LUHMES (cell line): ENCODE measurements around the genes DBNL, AEBP1 and CAMK2B.

DNA sequence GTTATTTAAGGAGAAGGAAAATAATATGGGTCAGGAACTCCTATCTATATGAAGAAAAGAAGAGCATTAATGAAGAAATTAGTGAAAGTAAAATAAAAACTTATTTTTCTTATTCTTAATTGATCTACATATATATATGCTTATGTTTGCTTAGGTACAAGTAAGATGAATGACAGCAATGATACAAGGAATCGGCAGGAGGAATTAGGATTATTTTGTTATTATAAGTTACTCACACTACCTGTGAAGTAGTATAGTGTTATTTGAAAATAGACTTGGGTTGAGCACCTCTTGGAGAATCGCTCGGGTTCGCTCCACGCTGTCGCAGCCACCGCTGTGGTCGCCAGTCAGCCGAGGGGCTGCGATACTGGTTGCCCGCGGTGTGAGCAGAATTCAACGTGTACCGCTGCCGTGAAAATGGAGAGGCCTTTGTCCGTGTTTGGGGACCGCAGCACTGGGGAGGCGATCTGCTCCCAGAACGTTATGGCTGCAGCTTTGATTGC is 117.3 kb downstream of the C7orf25 start:
- PRO-cap, result no peak

- PRO-cap, result no peak
Measured at GRCh38 chr7:42911059-42911781, 650 bp downstream of the C7orf25 start.

DNA sequence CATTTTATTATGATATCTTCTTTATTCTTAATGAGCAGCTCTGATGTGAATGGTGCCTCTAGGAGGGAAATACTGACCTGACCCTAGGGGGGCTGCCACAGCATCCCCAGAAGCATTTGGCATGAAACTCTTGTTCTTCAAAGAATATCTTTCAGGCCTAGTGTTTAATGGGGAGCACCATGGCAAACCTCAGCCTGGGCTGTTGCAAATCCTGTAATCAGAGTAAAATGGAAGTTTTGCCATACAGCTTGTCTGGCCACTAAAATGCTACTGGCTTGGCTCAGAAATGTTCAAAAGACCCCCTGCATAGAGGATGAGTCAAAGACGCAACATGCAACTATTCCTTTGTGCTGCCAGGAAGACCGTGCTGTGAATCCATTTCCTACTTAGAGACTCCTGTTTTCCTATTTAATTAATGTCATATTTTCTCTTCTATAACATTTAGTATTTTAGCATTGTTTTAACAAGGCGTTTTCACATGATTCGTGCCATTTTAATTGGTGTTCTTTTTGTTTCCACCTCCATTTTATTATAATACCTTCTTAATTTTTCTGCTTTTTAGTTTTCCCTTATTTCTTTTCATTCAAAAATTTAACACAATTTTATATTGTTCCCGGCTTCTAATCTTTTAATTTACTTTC is 26.8 kb downstream of the HECW1 start:
- PRO-cap, result no peak

DNA sequence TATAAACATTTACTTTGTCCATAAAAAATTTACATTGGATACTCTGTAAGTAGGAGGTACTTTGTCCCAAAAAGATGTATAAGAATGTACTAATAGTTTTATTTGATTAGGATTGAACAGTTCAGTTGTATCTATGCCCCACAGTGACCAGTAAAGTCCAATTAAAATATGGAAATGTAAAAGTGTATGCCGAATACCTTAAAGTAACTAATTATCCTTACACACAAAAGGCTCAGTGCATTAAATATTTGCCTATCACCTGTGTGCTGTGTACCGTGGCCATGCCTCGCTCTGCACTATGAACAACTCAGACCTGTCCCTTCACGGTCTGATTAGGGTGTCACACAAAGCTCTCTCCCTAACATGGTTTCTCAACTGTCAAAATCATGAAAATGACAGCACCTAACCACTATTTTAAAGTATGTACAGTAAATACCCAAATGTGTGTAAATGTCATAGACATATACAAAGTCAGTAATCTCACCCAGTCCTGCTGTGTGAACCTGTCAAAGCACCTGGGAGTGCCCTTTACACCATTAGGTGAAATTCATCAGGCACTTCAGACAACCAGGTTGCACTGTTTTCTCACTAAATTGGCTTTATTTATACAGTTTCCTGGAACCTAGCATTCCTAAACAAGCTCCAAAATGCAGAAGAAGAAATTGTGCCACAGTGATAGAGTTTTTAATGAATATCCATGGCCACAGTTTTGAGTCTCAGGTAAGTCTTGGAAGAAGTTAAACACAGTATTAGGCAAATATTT is 43.1 kb downstream of the STK17A start:
- PRO-cap, result no peak

DNA sequence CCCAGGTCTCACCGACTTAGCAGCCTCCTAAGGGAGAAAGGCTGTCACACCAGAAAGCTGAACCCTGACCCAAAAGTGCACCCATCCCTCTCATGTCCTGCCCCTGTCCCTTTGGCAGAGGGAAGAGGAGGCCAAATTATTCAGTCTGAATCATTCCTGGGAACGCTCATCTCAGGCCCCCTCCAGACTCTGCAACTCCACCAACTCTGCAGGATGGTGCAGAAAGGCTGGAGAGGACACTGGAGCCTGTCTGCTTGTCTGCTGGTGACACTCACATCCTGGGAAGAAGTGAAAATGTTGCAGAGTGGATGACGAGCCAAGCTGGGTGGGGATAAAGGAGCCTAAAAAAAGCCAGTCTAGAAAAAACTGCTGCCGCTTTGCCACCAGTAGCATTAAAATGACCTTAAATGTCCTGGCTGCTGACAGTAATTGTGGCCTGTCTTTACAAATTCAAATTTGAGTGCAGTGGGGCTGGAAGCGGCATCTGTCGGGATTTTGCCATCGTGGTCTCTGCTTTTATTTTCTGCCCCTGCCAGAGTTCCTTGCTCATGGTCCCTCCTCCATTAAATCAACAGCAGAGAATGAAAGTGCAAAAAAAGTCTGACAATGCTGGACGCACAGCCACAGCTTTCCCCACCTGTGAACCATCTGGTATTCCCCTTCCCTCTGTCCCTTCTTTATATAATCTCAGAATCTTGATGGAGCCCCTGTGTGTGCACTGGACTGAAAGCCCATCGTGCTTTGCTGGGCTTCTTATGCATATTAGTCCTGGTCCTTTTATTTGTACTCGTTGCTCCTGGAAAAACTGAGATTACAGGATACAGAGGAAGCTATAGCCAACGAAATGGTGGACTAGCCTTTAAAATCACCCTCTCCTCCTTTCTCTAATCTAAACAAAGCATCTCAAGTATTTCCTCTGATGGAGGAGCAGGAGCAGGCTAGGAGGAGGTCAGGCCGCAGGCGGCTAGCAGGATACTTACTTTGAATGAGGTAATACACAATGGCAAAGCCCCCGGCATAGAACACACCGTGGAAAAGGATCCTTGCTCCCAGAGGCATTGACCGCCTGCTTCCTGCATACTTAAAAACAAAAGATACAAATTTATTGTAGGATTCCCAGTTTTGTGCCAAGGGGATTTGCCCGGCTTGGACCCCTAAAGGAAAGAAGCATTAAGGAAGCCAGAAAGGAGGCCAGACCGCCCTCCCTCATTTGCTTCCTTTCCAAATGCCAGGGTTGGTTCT is 64.1 kb downstream of the STK17A start:
- PRO-cap, result no peak

GRCh38 chr7:43758969-43759367 is 488 bp downstream of the BLVRA start:
- PRO-cap, result unidirectional peak, minus-strand start at chr7:43759166

GRCh38 chr7:43781948-43782829 is 23.7 kb downstream of the BLVRA start:
- PRO-cap, result no peak

GRCh38 chr7:43975038-43975290 is 22.7 kb upstream of the SPDYE1 start:
- PRO-cap, result no peak

- PRO-cap, result no peak
Measured at GRCh38 chr7:44040199-44040883, 4.2 kb upstream of the DBNL start.

- PRO-cap, result bidirectional peak, plus-strand start at chr7:44044706, minus-strand start at chr7:44044610
Measured at GRCh38 chr7:44044332-44044834, at the start of gene DBNL. DBNL (plus strand) TSS chr7:44044702.

GRCh38 chr7:44078148-44079113 is 3.9 kb downstream of the POLM start:
- PRO-cap, result no peak

DNA sequence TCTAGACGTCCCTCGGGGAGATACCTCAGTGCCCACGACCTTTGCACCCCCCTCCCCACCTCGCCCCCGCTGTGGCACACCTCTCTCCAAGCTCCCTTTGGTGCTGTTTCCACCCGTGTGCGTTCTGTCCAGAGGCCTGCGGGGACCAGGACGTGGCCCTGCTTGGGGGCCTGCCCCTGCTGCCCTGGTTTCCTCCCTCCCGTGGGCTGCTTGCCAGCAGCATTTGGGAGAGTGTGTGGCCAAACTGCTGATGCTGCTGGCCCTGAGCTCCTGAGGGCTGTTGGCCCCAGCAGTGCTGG is 6.1 kb upstream of the POLM start:
- PRO-cap, result no peak

DNA sequence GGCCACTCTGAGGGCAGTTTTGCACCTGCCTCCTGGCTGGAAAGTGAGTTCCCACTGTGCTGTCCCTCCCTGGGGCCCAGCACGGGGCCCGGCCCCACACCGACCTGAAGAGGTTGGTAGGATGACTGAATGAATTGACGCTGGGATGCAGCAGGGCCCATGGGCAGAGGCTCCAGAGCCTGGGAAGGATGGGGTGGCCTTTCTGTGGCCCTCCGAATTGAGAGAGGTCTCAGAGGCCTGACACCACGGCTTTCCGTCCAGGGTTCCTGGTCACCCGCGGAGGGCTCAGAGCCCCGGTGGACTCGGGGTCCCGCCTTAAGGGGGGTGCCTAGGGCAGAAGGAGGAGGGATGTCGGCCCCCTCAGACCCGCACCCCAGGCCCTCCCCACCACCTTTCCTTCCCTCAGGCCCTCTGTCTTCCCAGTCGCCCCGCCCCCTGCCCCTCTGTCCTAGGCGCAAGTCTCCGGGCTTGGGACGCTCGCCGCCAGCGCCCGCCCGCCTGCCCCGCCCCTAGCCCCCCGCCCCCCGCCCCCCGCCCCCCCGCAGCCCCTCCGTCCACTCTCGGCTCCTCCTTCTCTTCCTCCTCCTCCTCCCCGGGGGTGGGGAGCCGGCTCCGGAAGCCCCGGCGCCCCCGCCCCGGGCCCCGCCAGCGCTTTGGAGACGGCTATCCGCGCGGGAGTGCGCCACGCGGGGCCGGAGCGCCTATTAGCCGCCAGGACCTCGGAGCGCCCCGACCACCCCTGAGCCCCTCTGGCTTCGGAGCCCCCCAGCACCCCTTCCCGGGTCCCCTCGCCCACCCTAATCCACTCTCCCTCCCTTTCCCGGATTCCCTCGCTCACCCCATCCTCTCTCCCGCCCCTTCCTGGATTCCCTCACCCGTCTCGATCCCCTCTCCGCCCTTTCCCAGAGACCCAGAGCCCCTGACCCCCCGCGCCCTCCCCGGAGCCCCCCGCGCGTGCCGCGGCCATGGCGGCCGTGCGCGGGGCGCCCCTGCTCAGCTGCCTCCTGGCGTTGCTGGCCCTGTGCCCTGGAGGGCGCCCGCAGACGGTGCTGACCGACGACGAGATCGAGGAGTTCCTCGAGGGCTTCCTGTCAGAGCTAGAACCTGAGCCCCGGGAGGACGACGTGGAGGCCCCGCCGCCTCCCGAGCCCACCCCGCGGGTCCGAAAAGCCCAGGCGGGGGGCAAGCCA is at the start of gene AEBP1:
Gene AEBP1, plus strand, starts transcription at position 645 of the 1,190 bp plus-strand sequence.
- PRO-cap, result unidirectional peak, plus-strand start at position 666 of the sequence

DNA sequence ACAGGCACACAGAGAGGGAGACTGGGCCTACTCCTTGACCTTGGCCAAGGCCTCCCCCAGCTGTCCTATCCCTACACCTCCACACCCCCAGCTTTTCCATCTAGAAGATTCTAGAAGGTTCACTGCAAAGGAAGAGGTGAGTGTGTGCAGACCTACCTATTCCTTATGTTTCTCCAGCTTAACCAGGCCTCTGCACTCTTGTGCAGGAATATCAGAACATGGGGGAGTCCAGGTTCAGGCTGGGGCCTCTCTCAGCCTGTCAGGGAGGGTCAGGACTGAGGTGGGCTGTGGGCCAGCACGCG is 8.5 kb upstream of the POLD2 start:
- PRO-cap, result no peak

DNA sequence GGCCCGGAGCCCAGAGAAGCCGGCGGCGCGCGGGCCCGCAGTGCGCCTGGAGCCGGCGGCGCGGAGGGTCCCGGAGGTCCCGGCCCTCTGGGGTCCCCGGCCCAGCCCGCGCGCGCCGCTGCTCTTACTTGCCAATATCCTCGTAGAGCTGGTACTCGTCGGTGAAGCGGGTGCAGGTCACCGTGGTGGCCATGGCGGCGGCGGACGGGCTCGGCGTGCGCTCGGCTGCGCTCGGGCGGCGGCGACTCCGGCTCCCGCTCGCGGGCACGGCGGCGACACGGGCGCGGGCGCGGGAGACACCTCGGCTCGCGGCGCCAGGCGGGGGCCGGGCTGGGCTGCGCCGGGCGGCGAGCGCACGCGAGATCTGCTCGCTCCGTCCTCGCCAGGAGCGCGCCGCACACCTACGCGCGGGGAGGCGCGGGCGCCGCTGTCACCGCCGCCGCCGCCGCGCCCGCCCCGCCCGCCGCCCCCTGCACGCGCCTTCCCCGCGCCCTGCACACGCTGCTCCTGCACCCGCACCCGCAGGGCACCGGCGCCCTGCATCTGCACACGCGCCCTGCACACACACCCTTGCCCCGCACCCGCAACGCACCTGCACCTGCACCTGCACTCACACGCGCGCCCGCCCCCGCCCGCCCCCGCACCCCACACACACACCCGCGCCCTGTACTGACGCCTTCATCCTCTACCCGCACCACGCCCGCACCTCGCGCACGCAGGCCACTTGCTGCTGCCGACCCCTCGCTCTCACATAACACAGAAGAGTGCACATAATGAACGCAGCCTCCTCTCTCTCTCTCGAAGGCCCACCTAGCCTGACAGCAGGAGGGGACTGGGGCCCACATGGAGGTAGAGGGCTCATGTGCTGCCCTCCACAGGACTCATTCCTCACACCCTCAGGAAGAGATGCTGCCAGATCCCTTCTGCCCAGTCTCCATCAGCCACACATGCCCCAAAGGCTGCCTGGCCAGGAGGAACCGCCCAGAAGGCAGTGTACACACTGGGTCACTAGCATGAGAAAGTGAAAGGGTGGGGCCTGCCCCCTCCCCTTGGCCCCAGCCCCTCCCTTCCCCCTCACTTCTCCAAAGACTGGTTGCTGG is at the start of gene CAMK2B:
Gene CAMK2B, minus strand, starts transcription at position 366 of the 1,100 bp plus-strand sequence.
- PRO-cap, result bidirectional peak, plus-strand start at position 174 of the sequence, minus-strand start at position 121 of the sequence; bidirectional peak, plus-strand start at position 399 of the sequence, minus-strand start at position 250 of the sequence; bidirectional peak, plus-strand start at position 939 of the sequence, minus-strand start at position 767 of the sequence

GRCh38 chr7:44467315-44467702 is 23.1 kb downstream of the NUDCD3 start:
- PRO-cap, result no peak

GRCh38 chr7:44489615-44490281 is 710 bp downstream of the NUDCD3 start:
- PRO-cap, result no peak

GRCh38 chr7:44535926-44536410 is 5.2 kb downstream of the NPC1L1 start:
- PRO-cap, result no peak

DNA sequence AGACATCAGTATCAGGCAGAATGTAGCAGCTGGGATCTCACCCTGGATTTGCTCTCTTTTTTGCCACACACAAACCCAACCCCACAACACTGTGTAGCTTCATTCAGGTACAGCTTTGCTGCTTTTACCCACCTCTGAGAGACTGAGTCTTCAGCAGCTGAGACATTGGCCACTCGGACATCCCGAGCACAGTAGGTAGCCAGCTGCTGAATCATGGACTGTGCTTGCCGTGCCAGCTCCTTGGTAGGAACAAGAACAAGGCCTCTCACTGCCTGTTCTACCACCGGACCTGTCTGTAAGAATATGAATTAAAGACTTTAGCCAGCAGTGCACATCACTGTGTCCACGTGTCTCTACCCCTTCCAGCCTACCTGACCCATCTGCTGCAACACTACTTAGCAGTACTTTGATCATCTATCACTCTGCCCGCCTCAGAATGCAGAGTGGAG is 926 bp downstream of the DDX56 start:
- PRO-cap, result no peak

- PRO-cap, result no peak
Measured at GRCh38 chr7:44621242-44621672, 14.8 kb downstream of the OGDH start.